Thoracic aorta endothelial cell (primary cell): Measurements from ENCODE around the genes COX8C and SERPINA4.

GRCh38 chr14:93331186-93331963 is 1.5 kb downstream of the BTBD7 start:
- CAGE, long polyA plus RNA = no peak

GRCh38 chr14:93346671-93347257 is at the start of gene COX8C:
TSS of gene COX8C (plus strand) at chr14:93347182.
- CAGE, long polyA plus RNA = no peak

GRCh38 chr14:93347258-93347935 is 415 bp downstream of the COX8C start:
- CAGE, long polyA plus RNA = no peak

GRCh38 chr14:93431341-93431632 is 548 bp downstream of the UNC79 start:
- CAGE, long polyA plus RNA = no peak

GRCh38 chr14:93480855-93481416 is 50.2 kb downstream of the UNC79 start:
- CAGE, long polyA plus RNA = no peak

GRCh38 chr14:93895095-93895414 is 32.1 kb upstream of the FAM181A start:
- CAGE, long polyA plus RNA = no peak

GRCh38 chr14:93959898-93960647 is 16.3 kb downstream of the ASB2 start:
- CAGE, long polyA plus RNA = no peak

- CAGE, long polyA plus RNA = no peak
These were observed 4.0 kb downstream of the ASB2 start for GRCh38 chr14:93972337-93972756.

- CAGE, long polyA plus RNA = no peak
These were observed 4.6 kb upstream of the ASB2 start for GRCh38 chr14:93980698-93981687.

DNA sequence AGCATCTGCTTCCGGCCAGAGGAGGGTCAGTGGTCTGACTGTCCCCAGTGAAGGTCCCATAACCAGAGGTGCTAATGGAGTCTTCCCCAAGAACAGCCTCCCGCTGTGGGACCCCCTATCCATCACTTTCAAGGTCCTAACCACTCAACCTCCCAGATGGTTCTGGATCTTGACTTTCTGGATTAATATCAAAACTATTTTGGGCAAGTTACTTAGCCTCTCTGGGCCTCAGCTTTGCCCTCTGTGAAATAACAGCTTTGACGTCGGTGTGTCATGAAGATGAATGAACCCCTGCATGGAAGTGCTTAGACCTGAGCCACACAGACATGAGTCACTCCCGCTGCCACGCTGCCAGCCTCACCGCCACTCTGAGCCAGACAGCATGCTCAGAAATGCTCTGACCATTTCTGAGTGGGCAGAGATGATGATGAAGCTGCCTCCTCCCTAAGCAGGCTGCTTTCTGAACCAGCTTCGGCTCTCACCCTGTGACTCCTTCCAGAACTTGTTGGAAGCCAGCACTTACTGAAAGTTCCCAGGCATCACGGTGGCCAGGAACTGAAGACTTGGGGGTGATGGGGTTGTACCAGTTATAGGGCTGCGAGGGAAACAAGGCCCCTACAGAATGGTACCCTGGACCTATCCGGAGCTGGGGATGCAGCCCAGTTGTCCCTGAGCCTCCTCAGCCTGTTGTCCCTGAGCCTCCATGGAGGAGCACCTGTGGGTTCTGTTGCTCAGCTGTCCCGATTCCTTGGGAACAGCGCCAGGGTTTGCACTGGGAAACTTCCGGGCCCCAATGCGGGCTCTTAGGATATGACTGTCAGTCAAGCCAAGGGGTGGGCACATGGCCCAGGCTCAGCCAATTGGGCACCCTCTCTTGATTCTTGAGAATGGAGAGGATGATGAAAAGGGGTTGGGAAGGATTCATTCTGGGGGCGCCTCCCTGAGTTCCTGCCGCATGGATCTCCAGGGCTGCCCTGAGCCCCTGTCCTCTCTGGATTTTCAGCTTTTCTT is 2.0 kb upstream of the CCDC197 start:
- CAGE, long polyA plus RNA = no peak

DNA sequence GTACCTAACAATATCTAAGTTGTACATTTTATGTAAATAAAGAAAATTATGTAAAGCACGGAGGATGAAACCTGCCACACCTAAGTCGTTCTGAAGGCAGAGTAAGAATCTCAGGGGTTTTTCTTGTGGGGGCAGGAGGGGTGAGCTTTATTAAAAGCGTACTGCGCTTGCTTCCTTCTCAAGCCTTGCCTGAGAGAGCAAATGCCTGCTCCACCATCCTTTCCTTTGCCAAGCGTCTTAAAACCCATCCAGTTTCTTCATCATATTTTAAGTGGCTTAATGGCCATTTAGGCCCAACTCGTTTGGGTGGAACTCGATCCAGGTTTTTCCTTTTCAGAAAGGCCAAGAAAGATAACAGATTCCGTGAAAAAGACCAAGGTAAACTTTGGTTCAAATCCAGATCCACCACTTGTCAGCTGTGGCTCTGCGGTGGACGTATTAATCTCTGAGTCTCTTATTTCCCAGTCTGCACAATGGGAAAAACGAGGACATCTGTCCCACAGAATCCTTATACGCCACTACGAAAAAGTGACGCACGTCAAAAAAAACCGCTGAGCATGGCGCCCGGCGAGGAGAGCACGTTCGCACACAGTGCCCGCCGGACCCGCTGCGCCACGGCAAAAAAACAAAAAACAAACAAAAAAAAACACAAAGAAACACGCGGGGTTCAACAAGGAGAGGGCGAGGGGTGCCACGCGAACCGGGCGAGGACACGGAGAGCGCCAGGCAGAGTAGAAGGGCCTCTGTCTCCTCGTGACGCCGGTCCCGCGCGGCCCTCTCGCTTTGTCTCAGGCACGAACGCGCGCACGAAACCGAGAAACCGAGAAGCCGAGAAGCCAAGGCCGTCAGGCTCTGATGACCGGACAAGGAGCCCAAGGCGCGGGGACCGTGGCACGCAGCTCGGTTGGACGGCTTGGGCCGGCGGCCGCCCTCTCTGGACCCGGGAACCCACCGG is 648 bp downstream of the DDX24 start:
- CAGE, long polyA plus RNA = no peak

DNA sequence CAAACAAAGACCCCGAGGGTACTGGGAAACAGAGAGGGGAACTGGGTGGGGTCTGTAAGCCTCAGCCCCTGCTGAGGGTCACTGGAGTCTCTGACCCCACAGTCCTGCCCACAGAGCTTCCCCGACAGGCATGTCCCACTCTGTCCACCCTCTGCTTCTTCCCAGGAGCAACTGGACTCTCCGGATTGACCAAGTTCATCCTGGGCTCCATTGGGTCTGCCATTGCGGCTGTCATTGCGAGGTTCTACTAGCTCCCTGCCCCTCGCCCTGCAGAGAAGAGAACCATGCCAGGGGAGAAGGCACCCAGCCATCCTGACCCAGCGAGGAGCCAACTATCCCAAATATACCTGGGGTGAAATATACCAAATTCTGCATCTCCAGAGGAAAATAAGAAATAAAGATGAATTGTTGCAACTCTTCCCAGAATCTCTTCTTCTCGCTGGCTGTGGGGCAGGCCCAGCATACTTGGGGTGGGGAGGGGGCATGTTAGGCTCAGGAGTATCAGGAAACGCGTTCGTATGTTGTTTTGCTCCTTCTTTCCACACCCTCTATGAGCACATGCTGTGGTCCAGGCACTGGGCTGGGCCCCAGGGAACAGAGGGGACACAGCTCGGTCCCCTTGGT is 13.0 kb downstream of the IFI27L2 start:
- CAGE, long polyA plus RNA = no peak

DNA sequence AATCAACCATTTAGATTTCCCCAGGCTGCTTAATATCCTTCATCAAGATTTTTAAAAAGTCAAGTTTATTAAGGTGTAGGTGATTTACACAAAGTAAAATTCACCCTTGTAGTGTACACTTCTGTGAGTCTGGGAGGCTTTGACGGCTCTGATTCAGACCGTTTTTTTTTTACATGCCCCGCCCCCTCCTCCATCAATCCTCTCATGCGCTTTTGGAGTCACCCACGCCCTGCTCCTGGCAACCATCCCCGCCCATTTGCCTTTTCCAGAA is 632 bp upstream of the IFI27L2 start:
- CAGE, long polyA plus RNA = no peak

DNA sequence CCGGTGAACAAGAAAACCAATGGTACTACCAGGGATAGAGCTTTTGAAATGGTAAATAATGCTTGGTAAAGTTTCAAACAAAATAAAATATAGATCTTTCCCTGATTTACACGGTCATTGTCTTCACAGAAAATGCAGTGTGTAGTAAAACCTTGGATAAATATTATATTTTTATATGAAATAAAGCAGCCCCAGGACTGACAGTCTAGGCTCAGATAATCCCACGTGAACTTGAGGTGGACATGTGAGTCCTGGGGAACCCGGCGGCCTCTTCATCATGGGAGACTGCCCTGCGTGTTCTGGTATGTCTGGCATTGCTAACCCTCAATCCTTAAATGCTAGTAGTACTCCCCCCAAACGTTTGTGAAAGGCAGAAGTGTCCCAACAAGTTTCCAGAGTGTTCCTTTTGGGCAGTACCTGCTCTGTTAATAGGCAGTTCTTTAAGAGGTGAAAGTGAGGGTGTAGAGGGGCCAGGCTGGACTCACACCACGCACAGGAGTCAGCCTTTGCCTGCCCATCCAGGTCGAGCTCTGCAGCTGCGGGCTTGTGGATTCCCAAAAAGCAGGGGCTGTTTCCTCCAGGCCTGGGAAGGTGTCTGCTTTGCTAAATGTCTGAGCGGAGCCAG is 1.1 kb upstream of the SERPINA10 start:
- CAGE, long polyA plus RNA = no peak

GRCh38 chr14:94312606-94313367 is 10.3 kb downstream of the SERPINA6 start:
- CAGE, long polyA plus RNA = no peak

GRCh38 chr14:94379088-94379806 is 9.2 kb downstream of the SERPINA1 start:
- CAGE, long polyA plus RNA = no peak

DNA sequence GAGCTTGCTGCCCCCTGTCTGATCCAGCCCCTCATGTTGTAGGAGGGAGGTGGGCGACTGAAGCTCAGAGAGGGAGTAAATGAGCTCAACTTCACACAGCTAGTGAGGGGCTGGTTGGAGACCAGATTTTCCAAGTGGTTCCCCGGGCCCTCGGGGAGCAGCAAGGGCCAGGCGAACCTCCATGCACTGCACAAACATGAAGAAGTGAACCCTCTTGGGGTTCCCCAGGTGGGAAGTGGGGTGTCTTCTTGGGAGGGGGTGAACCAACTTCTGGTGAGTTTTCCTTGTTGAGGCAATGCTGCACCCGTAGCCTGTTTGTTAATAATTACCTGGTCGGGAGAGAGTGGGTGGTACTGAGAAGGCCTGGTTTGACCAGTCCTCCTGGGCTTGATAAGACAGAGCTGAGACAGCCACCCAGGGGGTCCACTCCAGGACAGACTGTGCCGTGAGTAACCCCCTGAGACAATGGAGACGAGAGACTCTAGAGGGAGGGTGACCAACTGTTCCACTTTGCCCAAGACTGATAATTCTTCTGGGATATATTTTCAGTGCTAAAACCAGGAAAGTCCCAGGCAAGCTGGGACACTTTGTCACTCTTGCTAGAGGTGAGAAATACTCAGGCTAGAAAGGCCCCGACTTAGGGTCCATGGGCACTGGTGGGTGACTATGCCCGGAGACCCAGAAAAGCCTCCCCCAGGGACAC is at the start of gene SERPINA4:
SERPINA4 (plus strand) TSS at position 393 of the 703 bp plus-strand sequence.
- CAGE, long polyA plus RNA = no peak

DNA sequence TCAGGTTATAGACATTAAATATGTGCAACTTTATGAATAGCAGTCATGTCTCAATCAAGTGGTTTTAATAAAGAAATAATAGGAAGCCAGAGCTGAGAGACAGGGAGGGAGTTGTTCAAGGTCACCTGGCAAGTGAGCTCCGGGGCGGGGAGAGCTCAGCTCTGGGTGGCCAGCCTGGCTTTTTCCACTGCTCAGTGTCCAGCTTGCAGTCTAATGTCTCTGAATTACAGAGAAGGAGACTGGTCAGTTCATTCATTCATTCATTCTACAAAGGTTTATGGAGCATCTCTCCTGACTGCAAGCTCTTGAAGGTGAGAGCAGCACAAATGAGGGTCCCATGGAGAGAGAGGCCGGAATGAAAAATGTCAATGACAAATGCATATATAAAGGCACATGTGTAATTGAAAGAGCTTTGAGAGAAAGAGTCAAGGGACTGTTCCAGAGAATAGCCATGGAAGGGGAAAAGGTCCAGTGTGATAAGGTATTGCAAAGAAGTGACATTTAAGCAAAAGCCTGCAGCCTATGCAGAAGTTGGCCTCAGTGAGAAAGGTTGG is 1.3 kb downstream of the SERPINA5 start:
- CAGE, long polyA plus RNA = no peak

GRCh38 chr14:94582964-94583356 is 1.7 kb downstream of the SERPINA5 start:
- CAGE, long polyA plus RNA = no peak

GRCh38 chr14:94599646-94600098 is 12.5 kb upstream of the SERPINA3 start:
- CAGE, long polyA plus RNA = no peak